Mesenteric fat pad (tissue), 1 donor: ENCODE data around the gene SCMH1.

DNA sequence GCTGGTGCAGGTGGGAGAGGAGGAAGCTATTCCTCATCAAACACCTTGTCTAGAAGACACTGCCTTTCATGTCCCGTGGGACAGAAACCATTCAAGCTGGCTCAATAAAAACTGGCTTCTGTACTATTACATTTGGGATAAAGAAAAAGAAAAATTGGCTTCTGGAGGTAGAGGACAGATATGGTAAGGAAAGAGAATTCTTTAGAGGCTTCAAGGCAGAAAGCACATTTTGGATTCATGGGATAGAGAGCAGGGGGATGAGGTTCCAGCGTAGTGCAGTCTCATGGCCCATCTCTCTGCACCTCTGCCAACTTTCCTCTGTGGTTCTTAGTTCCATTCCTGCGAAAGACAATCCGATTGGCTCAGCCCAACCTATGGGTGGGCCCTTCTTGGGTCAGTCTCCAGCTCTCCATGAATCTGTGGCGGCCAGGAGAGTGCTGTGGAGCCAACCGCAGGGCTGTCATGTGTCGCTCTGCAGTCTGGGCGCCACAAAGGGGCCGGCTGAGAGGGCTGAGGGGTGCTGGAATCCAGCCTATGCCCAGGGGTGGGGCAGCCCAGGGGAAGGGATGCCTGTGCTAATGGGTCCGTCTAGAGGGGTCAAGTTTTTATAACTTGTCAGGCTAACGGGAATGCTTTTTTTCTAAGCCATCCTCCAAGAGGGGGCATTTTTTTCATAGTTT lies 23.1 kb downstream of the KCNQ4 start:
- PRO-cap = no peak

- PRO-cap = no peak
These were observed 24.4 kb downstream of the KCNQ4 start for GRCh38 chr1:40807956-40808447.

DNA sequence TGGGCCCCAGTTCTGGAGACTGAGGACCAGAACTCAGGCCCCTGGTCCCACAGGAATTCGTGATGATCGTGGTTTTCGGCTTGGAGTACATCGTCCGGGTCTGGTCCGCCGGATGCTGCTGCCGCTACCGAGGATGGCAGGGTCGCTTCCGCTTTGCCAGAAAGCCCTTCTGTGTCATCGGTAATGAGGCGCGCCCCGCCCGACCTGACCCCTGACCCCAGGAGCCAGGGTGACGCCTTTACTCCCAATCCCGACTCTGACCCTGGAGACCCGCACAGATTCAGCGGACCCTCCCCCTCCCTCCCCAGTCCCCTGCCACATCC lies 34.5 kb downstream of the KCNQ4 start:
- PRO-cap = no peak

GRCh38 chr1:40919410-40920072 lies 57.4 kb upstream of the CITED4 start:
- PRO-cap = no peak

DNA sequence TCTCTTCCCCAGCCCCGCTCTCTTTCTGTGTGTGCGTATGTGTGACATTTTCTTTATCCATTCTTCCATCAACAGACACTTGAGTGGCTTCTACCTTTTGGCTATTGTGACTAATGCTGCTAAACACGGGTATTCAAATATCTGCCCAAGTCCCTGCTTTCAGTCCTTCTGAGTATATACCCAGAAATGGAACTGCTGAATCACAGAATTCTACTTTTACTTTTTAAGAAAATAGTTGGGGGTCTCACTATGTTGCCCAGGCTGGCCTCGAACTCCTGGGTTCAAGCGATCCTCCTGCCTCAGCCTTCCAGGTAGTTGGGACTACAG lies 108.0 kb upstream of the SLFNL1 start:
- PRO-cap = no peak

DNA sequence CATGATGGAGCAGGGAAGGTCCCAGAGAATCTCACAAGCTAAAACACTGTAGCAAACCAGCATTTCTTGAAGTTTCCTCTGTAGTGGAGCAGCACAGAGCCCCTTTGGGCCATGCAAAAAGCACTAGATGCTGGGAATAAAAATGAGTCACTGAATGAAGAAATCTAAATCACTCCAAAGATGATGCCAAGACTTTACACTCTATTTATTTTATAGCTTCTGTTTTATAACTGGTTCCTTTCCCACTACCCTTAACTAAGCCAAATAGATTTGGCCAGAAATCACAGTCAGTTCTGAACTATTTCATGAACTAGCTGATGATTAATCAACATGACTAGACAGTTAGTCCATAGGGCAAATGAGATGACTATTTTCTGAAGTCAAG lies 89.5 kb downstream of the SCMH1 start:
- PRO-cap = no peak

GRCh38 chr1:41163999-41164620 lies 78.0 kb downstream of the SCMH1 start:
- PRO-cap = no peak

- PRO-cap = no peak
These were observed 3.5 kb downstream of the SCMH1 start for GRCh38 chr1:41238376-41239282.

DNA sequence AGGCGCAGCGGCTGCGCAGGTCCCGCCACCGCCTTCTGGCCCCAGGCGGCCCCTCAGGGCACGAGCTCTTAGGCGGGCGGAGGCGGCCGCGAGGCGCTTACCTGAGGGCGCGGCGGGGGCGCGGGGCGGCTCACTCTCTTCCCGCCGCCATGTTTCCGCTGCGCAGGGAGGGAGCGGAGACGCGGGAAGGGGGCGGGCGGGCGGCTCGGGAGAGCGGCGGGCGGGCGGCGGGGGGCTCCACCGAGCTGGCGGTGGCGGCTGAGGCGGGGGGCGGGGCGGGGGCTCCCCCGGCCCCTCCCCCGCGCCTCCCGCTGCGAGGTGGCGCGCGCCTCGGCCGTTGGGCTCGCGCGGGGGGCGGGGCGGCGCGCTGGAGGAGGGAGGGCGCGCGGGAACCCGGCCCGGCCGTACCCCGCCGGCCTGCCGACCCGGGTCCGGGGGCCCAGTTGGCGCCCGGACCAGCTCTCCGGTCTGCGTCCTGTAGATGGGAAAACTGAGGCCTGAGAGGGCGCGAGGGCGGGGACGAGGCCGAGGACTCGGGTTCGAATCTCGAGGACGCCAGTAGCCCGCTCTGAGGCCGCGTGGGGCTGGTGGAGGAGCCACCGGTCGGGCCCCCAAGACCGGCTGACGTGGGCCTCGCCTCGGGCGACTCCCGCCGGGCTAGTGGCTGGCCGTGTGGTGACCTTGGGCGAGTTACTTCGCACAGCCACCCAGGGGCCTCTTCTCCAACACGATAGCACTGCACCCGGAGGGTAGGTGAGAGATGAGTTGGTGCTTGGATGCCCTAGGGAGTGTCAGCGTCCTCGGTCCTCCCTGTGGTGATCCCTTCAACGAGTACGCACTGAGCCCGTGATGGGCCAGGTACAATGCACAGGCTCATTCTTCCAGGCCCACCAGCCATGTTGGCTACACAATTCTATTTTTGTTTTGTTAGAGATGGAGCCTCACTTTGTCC lies at the start of gene SCMH1:
Gene SCMH1, minus strand, starts transcription at position 349 of the 952 bp plus-strand sequence.
- PRO-cap = bidirectional peak, plus-strand start at position 211 of the sequence, minus-strand start at position 160 of the sequence

GRCh38 chr1:41419416-41419753 lies 65.1 kb downstream of the EDN2 start:
- PRO-cap = no peak

DNA sequence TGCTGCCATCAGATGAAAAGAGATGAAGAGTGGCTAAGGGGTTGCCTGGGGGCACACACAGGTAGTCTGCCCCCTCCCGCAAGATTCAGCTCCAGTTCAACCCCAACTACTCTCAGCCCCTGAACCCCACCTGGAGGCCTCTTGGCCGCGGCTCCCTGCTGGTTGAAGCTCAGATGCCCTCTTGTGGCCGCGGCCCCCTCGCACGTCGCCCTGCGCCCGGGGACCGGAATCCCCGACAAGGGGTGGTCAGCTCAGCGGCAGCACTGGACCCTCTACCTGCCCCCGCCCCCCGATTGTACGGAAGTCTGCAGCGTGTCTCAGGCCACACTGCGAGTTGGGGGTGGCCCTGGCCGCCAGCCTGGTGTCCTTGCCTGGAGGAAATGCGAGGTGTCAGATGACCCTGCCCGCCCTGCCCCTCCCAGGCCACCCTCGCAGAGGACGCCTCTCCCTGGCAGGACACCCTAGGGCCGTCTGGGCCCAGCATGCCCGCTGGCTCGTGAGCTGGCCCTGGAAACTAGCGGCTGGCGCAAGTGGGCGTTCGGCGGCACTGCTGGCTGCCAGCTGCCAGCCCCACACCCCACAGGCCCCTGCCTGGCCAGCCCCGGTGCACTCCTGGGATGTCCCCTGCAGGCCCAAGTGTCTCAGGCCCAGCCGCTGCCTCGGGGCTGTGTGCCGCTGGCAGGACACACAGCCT lies 60.9 kb downstream of the EDN2 start:
- PRO-cap = no peak

GRCh38 chr1:41455590-41456238 lies 28.8 kb downstream of the EDN2 start:
- PRO-cap = no peak

DNA sequence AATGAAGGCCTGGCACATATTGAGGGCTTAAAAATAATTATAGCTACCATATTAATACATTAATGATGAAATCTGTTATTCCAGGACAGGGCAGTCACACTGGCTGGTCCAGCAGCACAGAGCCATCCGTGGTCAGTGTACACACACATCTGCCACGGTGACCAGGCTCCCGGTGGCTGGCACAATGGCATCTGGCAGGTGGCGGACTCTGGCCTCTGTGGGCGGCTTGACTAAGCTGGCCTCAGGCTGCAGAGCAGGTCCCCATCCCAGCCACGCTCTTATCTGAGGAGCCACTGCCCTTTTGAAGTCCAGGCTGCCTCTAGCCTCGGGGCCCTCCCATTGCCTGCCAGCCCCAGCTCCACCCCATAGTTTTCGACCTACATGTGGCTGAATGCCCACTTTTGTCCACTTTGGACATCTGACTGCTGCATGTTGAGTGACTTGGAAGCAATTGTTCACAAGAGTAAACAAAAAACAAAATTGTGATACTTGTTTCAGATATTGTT lies 29.9 kb upstream of the EDN2 start:
- PRO-cap = no peak

- PRO-cap = no peak
These were observed 98.8 kb upstream of the EDN2 start for GRCh38 chr1:41583071-41583918.

- PRO-cap = no peak
These were observed 147.1 kb upstream of the EDN2 start for GRCh38 chr1:41631728-41631927.

DNA sequence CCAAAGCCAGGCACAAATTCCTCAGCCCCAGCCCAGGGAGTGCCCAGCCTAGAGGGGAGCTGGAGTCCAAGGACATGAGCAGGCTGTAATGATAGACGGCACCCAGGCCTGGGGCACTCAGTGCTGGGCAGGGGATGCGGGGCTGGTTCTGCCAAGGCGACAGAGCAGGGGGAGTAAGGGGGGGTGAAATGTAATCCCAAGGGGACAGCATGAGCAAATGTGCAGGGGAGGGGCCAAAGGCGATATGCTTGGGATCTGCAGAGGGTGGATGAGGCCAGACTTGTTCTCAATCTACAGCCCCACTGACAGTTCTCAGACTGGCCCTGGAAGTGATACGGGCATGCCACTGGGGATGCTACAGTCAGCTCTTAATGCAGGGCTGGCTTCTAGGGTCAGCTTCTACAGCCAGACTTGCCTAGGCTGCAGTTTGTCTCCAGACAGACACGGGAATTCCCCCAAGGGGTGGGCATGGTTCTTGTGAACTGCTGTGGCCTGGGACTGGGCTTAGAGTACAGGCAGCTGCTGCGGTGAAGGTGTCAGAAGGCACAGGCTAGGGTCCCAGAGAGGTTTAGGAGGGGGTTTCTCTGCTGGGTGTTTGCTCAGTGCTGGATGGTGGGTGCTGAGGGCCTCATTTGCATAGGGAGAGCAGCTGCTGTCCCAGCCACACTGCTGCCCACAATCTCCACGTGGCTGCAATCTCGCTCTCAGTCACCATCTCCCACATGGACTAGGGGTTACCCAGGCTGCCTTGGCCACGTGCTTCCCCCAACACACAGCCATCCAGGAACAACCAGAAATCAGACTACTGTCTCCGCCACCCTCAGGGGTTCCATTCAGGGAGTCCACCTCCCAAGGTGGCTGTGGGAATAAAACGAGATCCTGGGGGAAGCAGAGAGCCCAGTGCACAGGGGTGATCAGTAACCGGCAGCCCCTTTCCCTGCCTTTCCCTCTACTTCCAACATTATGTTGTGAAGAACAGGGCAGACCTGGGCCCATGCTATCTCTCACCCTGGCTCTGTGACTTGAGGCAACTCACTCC lies 190.1 kb downstream of the HIVEP3 start:
- PRO-cap = no peak

GRCh38 chr1:41765136-41765503 lies 153.6 kb downstream of the HIVEP3 start:
- PRO-cap = no peak

DNA sequence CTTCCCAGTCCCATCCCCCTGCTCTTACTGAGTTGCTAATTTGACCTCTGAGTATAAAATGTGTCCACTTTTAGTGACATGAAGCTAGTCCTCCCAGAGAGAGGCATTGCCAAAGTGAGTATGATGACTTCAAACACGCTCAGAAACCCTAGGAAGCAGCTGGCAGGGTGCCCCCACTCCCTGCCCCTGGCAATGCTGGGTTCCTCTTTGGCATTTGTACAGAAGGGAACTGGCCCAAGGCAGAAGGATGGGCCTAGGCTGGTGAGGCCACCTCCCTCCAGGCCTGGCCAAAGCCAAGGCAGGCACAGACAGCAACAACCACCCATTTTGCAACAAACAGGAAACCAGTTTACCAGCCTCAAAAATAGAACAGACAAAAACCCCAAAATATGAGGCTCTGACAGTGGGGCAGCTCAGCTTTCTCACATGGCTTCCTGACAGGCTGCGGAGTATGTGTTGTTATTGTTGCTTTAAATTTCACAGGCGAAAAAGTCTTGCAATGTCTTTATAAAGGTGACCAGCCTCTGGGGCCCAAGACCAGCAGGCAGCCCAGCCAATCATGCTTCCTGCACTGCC lies 115.8 kb downstream of the HIVEP3 start:
- PRO-cap = no peak

- PRO-cap = no peak
These were observed 8.0 kb upstream of the GUCA2A start for GRCh38 chr1:42172291-42173148.

- PRO-cap = no peak
These were observed 471 bp downstream of the FOXJ3 start for GRCh38 chr1:42334635-42334892.